Temporal lobe (tissue), 2 donors: ENCODE measurements around a stretch of chr5.

DNA sequence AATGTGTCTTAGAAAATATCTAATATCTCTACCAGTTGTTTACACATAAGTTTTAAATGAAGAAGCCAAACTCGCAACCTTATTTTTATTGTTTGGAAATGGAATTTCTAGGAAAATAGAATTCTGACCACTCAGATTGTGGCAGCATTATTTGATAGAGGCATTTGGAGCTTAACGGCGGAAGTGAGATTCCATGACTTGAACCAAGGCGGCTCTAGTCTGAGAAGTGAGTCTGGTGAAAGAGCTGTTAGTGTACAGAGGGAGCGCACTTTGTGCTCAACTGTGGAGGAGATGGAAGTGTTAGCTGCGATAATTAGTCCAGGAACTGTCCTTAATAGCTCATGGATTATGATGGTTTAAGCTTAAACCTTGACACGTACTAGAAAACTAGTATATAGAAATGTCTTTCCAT lies 104.3 kb downstream of the MAN2A1 start:
- RAMPAGE, long total RNA = no peak

- RAMPAGE, long total RNA = no peak
Measured at GRCh38 chr5:109867423-109868169, 177.9 kb downstream of the MAN2A1 start.

DNA sequence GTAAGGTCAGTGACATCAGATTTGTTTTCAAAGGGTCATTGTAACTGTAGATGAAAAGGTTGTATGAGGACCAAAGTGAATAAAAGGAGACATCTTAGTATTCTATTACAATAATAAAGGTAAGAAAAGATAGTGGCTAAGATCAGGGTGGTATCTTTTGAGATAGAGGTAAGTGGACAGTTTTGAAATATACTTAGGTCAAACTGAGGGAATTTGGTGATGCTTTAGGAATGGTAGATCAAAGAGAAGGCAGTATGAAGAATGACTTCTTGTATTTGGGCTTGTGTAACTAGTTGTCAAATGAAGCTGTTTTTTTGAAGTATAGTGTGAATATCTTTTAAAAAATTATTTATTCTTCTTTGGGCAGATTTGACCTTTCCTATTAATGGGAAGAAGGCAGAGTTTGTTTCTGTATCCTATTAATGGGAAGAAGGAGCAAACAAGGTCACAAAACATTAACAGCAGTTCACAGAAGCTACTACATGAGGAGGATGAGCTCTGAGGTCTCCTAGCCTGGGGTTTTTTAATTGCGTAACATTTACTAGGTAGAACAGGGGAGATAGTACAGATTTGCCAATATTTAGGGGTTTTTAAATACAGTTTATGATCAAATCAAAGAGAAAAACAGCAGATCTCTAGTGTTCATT lies 12.9 kb downstream of the SLC25A46 start:
- RAMPAGE, long total RNA = no peak

GRCh38 chr5:111103755-111105168 lies 12.1 kb downstream of the WDR36 start:
- RAMPAGE, long total RNA = no peak

DNA sequence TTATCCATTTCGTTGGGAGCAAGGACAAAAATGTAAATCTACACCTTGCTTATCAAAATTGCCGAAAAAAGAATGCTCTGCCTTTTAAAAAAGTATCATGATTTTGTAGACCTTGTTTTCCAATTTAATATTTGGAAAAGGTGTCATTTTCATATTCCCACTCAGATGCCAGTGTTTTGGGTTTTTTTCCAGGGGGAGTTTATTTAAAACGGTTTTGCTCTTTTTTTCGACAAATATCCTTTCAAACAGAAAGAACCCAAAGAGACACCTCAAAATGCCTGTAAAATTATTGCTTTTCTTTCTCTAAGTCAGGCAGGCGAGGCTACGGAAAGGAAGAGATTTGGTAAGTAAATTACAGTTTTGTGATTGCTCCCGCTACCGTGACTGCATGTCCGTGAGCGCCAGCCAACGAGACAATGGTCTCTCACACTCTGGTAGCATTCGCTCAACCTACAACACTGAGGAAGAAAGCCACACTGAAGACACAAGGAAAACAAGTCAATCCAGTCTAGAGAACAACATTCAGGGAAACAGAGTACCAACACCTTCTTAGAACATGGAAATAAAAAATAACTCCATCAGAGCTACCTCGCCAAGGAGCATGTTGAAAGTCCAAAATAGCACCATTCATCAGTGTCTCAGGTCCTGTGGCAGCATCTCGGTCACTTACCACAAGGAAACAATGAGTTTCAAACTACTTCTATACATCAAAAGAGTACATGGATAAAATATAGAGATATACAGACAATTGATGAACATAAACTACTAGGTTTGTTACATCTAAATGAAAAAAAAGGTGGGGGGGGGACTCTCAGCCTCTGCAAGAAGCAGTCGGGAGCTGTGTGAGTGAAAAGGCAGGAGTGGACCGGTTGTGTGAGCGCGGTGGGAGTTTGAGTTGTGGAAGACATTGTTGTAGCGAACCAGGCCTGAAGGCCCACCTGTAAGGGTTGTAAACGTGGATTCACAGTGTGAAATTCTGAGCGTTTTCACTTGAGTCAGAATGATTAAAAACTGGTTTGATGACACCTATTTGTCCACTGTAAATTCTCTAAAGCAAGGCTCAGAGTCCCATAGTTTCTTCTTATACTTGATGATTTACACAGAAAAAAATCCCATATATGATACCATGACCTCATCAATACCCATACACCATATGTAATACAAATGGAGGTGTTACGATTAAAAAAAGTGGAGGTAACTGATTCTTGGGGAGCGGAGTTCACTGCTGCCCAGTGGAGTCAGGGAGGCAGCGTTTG lies 26.8 kb downstream of the NREP start:
- RAMPAGE, long total RNA = no peak

- RAMPAGE, long total RNA = no peak
Measured at GRCh38 chr5:112023620-112024077, 266.7 kb upstream of the NREP start.

DNA sequence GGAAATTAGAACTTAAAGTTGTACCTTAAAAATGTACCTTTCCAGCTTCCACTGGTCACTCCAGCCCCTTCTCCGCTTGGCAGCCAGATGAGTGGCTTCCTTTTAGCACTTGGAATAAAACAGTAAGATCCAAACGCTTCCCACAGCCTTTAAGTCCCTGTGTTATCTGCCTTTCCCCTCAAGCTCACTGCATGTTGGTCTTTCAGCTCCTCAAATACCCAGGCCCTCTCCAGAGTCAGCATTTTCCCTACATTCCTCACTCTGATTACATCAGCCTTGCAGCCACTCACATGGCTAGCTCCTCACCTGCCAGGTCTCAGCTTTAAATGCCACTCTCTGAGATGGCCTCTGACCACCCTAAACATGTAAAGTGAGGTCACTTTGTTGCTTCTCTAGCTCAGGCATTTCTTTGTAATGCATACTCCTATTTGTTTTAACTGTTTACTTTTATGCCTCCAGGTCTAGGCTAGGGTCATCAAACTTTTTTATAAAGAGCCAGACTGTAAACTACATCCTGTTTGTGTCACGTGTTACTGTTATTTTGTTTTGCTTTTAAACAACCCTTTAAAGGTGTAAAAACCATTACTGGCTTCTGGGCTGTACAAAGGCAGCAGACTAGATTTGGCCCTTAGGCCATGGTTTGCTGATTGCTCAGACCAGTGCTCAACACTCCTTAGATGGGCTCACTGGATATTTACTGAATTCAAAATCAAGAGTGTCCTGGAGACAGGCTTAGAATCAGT lies 252.7 kb downstream of the EPB41L4A start:
- RAMPAGE, long total RNA = no peak

DNA sequence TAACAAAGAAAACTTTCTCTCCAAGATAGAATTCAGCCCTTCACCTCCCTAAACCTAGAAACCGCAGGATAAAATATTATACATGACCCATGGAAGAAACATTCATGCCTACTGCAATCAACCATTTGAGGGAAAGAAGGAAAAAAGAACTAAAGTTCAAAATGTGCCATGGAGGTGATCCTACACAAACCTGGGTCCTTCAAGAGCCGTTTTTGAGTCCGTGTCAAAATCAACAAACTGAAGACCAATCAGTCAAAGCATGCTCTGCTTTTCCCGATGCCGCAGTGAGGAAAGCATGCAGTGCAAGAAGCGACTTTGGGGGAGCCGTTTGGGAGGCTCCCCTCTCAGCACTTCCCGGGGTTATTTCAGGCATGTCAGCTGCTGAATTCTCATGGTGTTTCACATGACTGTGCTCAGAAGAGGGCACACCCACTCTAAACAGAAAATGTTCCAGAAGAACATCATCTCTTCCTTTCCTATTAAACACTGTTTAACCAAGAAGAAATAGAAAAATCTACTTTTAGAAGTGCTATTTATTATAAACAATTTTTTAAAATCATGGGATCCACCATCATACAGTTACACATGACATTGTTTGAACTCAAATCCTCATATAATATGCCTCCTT lies 125.5 kb downstream of the EPB41L4A start:
- RAMPAGE, long total RNA = no peak

DNA sequence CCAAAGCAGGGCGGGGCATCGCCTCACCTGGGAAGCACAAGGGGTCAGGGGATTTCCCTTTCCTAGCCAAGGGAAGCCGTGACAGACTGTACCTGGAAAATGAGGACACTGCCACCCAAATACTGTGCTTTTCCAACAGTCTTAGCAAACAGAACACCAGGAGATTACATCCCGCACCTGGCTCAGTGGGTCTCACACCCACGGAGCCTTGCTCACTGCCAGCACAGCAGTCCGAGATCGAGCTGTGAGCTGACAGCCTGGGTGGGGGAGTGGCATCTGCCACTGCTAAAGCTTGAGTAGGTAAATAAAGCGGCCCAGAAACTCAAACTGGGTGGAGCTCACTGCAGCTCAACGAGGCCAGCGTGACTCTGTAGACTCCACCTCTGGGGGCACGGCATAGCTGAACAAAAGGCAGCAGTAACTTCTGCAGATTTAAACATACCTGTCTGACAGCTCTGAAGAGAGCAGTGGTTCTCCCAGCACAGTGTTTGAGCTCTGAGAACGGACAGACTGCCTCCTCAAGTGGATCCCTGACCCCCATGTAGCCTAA lies 28.8 kb downstream of the EPB41L4A start:
- RAMPAGE, long total RNA = no peak

GRCh38 chr5:112399570-112400055 lies 19.5 kb downstream of the EPB41L4A start:
- RAMPAGE, long total RNA = no peak

DNA sequence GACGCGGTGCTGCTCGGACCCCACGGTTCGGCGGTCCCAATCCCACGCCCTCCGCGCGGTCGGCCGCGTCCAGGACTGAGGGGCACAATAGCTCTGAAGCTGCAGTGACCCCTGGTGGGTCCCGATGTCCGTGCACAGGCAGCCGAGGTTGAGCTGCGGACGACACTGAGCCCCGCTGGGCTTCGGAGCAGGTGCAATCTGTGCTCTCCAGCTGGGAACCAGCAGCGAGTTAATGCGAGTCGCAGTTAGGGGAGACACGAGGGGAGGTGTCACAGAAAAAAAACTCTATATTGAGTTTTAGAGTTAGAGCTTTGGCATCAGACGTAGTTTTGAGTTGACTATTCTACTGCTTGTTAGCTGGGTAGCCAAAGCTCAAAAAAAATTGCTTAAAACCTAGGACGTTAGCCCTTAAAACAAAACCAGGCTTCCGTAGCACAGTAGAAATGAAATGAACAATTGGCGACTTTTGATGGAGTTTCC lies 1.3 kb upstream of the EPB41L4A start:
- RAMPAGE, long total RNA = no peak

GRCh38 chr5:112728929-112729411 lies 8.7 kb upstream of the APC start:
- RAMPAGE, long total RNA = no peak

DNA sequence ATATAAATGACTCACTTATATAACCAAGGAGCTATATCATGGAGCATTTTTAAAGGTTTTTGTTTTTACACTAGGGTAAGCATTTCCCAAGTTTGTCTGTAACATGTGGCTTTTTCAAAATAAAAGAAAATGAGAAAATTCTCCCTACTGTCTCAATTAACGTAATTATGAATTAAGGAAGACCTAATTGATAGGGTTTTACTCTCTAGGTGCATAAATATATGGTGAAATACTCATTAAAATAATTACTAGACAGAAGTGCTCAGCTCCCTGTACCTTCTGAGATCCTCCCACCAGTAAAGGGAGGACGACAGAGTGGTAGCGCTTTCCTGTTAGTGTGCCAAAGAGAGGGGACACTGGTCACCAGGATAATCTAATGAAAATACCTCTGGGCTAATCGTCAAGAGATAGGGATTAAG lies 1.4 kb downstream of the REEP5 start:
- RAMPAGE, long total RNA = no peak

- RAMPAGE, long total RNA = no peak
Measured at GRCh38 chr5:113022351-113023233, 46.0 kb downstream of the DCP2 start.

GRCh38 chr5:113023861-113024423 lies 47.3 kb downstream of the DCP2 start:
- RAMPAGE, long total RNA = no peak

GRCh38 chr5:113101736-113102434 lies 125.3 kb downstream of the DCP2 start:
- RAMPAGE, long total RNA = no peak

- RAMPAGE, long total RNA = no peak
Measured at GRCh38 chr5:113105509-113106148, 129.0 kb downstream of the DCP2 start.

GRCh38 chr5:113213495-113213891 lies 221.3 kb downstream of the TSSK1B start:
- RAMPAGE, long total RNA = no peak

- RAMPAGE, long total RNA = no peak
Measured at GRCh38 chr5:113524820-113525453, 11.4 kb downstream of the YTHDC2 start.

GRCh38 chr5:114478419-114478618 lies 116.4 kb downstream of the KCNN2 start:
- RAMPAGE, long total RNA = no peak